GM12892 (cell line): ENCODE measurements around a stretch of chr9.

GRCh38 chr9:137960121-137960691 is 82.6 kb downstream of the CACNA1B start:
- RRBS = no CpG with 5 or more reads among the region's 26 CpGs

DNA sequence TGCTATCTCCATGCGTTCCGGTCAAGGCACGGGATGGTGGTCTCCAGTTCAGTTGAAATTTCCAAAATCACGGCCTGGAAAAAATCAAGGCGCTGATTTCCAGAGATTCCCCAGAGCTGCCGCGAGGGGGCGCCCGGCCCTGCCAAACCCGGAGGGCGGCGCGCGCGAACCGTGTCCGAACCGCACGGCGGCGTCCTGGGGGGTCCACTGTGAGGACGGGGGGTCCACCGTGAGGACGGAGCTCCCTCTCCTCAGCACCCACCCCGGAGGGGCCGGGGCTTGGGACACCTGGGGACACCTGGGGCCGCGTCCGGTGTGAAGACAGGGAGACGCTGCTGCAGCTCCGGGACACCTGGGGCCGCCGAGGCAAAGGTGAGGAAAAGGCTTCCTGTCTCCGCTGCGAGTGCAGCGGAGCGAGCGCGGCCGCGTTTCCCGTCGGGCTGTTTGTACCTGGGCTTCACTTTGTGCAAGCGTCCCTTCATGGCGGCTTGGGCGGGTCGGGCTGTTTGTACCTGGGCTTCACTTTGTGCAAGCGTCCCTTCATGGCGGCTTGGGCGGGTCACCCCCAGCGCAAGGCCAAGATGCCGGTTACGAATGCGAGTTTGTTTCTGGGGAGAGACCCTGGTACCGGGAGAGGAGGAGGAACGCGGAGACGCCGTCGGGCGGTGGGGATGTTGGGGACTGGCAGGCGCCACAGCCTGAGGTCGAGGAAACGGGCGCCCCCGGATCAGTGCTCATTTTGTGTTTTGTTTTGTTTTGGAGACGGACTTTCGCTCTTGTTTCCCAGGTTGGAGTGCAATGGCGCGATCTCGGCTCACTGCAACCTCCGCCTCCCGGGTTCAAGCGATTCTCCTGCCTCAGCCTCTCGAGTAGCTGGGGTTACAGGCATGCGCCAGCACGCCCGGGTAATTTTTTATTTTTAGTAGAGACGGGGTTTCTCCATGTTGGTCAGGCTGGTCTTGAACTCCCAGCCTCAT is 272.6 kb downstream of the CACNA1B start:
- RRBS = 27% methylated on average over 3 of the region's 79 CpGs

DNA sequence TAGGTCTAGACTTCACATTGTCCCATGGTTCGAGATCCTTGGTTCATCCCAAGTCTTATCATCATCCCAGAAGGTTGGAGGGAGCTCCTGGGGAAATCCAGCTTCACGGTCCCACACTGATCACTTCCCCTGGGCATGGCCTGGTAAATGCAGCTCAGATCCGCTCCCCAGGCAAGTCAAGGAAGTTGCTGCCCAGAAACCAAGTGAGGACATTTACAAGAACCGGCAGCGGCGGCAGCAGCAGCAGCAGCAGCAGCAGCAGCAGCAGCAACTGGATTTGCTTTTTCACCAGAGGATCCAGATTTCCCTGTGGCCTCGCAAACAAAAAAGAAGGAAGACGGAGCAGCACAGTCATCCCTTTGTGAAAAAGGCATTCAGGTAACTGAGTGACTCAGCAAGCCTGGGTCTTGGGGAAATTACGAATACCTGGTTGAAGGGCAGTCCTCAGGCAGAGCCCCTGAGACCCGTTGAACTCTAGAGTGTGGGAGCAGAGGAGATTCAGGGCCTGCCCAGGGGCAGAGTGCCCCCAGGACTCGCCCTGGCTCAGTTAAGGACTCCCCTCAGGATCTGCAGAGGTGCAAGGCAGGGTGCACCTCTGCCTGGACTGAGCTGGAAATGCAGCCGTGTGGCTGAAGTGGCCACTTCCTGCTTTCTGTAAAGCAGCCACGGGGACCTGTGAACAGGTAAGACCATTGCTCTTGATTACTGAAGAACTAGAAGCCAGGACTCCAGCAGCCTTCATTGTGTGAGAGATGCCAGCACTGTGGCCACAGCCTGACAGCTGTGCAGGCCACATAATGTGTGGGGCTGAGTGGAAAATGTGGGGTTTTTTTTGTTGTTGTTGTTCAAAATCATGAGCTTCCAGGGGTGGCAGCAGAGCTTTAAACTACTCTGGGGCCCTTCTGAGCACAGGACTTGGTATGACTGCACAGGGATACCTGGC is 339.5 kb downstream of the CACNA1B start:
- RRBS = no CpG with 5 or more reads among the region's 13 CpGs